Cytotoxic T cell (primary cell): ENCODE measurements around a stretch of chr21.

GRCh38 chr21:46667736-46668291 is 32.3 kb downstream of the PRMT2 start:
- PRO-cap, 2 experiments: no peak in any of the 2 experiments